ENCODE results near the genes CCDC106, ZSCAN5C, ZNF548, ZNF551 and C19orf18.

DNA sequence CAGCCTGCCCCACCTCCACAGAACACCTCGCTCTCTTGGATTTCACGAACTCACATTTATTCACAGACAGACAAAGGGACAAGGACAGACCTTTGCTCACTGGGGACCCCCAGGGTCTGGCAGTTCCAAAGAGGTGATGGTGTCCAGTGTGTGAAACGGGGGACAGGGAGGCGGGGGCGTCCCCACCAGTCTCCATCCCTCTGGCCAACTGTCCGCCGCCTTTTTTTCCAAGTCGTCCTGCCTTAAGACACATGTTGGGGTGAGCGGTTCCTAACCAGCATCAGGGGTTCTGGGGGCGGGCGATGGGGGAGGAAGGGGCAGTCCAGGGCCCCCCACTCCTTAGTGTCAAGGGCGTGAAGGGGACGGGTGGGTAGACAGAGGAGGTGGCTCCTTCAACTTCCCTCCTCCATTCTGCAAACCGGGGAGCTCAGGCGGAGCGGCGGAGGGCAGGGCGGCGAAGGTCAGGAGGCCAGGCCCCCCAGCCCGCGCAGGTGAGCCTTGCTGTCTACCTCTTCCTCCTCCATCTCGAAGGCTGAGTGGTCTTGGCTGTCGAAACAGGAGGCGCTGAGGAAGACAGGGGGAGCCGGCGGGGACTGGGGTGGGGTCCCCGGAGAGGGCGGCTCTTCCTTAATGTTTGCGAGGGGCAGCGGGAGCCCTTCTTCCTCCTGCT is 3.0 kb downstream of the ZNF579 start:
- PRO-cap, 2 experiments, result no peak in any of the 2 experiments

DNA sequence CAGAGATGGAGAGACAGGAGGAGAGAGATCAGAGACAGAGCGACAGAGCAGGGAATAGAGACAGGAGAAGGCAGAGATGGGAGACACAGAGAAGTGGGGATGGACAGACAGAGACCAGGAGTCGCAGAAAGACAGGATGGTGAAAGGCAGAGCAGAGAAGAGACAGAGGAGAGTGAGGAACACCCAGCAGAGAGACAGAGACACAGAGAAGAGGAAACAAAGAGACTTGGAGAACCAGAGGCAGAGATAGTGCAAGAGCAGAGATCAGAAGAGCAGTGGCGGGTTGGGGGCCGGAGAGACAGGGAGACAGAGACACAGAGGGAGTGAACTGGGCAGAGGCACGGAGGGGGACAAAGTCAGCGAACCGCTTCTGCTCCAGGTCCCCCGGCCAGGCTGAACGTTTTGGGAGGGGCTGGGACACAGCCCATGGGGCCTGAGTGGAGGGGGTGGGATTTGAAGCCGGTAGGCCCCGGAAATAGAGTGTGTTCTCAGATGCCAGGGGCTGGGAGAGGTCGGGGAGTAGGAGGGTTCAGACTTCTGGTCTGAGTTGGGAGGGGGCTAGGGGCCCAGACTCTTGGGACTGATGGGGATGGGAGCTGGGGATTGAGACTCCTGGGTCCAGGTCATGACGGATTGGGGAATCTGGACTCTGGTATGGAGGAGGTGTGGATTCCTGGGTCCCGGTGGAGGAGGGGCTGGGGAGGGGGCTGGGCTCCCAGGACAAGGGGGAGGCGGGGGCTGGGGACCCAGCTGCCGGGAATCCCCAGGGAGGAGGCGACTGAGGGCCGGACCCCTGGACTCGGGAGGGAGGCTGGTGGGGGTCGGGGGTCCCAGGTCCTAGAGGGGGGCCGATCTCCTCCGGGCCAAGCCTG is 597 bp downstream of the ZNF579 start:
- PRO-cap, 2 experiments, result peak in 2 of 2 experiments; most common plus-strand start position 275 of the sequence (in 1); most common minus-strand start position 352 of the sequence (in 1)

DNA sequence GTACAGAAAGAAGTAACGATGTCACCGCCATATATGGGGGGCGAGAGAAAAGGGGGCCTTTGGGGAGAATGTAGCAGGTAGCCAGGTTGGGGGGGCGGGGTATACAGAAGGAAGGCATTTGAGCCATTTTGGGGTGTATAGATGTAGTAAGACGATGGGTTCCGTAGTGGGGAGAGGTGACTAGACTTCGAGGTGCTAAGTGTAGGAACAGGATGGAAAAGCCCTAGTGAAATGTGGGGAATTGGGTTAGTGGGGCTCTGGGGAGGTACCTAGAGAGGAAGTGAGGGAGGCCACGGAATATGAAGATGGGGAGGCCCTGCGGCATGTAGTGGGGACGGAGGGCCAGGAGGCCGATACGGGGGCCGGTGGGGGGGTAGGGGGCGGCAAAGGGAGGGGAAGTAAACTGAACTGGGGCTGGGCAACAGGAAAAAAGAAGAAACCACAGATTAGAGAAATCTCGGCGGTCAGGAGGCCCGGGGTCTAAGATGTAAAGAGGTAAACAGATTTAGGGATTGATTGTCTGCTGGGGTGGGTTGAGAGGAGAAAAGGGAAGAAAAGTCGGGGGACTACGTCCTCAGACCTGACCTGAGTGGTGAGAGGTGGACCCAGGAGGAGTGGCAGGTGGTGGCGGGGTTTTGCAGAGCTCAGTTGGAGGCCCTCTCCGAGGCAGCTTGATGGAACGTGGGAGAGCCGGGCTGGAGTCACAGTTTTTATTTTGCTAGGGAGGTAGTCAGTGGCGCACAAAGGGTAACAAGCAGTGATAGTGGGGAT is 1.0 kb downstream of the ZNF580 start:
- PRO-cap, 2 experiments, result no peak in any of the 2 experiments

DNA sequence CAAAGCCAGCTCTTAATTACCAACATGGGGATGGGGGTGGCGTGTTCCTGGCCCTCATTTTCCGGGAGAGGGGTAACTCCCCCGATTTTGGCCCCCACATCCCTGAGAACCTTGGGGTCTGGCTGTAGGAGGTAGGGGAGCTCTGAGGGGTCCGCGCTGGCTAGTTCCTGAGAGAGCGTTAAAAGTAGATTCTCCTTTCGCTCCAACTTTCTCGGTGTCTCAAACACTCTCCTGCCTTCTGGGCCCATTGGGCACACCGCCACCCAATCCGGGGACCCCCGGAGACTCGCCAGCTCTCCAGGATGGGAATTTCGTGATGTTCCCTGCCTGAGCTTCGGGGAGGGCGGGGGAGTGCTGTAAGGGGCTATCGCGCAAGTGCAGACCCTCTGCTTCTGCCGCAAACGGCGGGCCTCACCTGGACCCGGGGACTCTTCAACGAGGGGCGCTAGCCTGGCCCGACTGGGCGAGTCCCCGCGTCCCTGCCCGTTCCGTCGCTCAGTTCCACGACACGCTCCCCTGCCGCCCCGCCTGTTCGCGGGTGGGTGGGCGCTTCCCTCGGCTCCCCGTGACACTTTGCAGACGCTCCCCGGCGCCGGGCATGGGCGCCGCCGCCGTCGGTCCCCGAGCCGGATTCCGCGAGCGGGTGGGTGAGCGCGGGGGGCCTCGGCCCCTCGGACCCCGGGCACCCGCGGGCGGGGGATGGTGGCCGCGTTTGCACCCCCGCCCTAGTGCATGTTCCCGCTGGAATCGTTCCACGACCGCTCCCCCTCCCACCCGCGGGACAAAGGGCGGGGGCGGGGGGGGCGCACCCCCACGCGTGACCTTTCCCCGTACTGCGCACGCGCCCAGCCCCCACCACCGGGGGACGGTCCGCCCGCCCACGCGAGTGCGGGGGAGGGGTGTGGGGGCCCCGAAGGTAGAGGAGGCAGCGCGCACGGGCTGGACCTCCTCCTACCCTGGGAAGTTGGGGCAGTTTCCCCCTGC is at the start of gene CCDC106:
Gene CCDC106, plus strand, starts transcription at position 578 of the 984 bp plus-strand sequence.
- PRO-cap, 2 experiments, result peak in 1 of 2 experiments; most common plus-strand start position 385 of the sequence (in 1); most common minus-strand start position 490 of the sequence (in 1)

GRCh38 chr19:55673922-55674921 is 804 bp upstream of the EPN1 start:
- PRO-cap, 2 experiments, result no peak in any of the 2 experiments

DNA sequence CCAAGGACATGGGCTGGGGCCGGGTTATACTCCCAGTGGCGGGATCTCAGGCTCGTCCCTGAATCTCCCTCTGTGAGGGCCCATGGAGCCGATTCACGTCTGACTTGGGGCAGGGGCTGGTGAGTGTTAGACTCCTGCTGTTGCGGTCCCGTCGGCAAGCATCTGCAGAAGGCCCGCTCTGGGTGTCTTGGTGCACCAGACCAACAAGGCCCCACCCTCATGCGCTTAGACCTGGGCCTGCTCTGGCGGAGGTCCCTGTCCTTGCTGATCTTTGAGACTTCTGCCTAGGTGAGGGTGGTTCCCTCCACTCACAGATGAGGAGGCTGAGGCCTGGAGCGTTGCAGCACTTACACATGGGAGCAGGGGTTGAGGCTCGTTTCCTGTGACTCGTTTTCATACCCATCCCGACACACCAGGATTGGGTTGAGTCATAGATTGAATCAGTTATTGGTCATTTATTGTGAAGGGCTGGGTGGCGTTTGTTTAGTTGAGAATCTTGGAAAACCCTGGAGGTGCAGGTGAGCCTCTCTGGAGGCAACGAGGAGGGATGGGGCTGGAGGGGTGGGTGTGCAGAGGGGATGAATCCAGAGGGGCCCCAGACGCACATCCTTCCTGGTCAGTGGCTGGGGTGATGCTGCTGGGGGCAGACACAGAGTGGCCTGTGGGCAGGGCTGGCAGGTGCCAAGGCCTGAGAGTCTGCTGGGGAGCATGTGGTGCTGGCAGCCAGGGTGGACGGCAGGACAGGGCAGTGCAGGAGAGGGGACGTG is 4.5 kb downstream of the EPN1 start:
- PRO-cap, 2 experiments, result no peak in any of the 2 experiments

GRCh38 chr19:55689399-55690215 is 14.6 kb downstream of the EPN1 start:
- PRO-cap, 2 experiments, result no peak in any of the 2 experiments

DNA sequence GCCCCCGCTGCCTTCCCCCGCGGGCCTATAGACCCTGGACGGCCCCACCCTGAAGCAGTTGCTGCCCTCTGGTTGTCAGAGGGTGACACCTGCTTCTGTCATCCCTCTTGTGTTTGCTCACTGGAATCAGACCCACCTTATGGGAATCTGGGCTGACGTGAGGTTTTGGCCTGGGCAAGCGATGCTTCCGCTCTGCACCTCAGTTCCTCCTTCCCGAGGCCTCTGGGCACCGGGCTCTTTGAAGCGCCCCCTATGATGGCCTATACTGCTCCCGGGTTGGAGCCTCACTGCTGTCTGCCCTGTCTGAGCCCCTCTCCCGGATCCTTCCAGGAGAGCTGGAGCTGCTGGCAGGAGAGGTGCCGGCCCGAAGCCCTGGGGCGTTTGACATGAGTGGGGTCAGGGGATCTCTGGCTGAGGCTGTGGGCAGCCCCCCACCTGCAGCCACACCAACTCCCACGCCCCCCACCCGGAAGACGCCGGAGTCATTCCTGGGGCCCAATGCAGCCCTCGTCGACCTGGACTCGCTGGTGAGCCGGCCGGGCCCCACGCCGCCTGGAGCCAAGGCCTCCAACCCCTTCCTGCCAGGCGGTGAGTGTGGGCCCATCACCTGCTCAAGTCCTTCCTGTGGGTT is 19.5 kb downstream of the EPN1 start:
- PRO-cap, 2 experiments, result no peak in any of the 2 experiments

DNA sequence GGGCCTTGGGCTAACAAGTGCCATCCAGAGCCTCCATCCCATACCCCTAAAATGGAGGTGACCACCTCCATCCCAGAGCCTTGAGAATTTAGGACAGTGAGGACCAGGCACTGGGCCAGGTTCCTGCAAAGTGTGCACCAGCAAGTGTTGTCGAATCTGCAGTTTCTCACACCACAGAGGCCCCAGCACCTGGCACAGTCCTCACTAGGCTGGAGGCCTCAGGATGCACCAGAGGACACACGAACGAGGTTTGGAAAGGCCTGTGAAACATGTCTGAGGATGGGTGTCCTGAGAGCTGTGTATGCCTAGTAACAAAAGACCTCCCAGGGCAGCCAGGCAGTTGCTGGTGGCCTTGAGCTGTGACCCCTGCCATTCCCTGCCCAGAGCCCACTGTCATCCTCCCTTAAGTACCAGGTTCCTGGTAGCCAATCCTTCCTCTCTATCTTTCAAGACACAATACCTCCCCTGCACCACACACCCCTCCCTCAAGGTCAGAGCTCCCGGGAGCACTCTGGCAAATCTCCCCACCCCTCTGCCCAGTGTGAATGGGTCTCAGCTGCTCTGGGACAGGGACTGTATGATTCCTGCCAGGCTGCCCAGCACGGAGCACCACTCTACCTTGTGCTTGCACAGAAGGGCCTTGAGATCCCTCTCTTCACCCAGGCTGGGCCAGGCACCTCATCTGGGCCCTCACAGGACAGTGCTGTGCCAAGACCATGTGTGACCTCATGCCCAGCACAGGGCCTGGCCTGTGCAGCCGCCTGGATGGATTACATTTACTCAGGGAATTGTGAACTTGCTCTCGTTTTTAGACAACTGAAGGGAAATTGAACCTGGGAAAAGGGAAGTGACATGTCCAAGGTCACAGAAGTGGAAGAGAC is 2.3 kb downstream of the ZNF787 start:
- PRO-cap, 2 experiments, result no peak in any of the 2 experiments

- PRO-cap, 2 experiments, result no peak in any of the 2 experiments
These were observed 5.6 kb upstream of the GALP start for GRCh38 chr19:56170168-56170733.

GRCh38 chr19:56201914-56202554 is at the start of gene ZSCAN5C:
Gene ZSCAN5C, plus strand, starts transcription at chr19:56202273.
- PRO-cap, 2 experiments, result no peak in any of the 2 experiments

DNA sequence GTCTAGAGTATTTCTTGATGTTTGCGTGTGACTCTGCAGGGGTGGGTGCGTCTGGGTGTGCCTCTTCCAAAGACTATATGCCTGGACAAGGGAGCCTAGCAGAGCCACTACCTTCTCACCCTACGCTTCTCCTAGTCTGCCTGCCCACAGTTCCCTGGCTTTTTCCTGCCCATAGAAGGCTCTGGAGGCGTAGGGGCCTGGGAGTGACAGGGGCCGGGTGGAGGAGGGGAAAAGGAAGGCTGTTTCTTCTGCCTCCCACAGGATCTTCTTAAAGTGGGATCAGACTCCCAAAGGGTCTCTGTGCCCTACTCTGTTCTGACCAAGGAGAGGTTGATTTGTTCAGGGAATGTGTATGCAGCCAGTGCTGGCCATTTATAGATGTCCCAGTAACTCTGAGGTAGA is 1.2 kb downstream of the ZNF71 start:
- PRO-cap, 2 experiments, result no peak in any of the 2 experiments

DNA sequence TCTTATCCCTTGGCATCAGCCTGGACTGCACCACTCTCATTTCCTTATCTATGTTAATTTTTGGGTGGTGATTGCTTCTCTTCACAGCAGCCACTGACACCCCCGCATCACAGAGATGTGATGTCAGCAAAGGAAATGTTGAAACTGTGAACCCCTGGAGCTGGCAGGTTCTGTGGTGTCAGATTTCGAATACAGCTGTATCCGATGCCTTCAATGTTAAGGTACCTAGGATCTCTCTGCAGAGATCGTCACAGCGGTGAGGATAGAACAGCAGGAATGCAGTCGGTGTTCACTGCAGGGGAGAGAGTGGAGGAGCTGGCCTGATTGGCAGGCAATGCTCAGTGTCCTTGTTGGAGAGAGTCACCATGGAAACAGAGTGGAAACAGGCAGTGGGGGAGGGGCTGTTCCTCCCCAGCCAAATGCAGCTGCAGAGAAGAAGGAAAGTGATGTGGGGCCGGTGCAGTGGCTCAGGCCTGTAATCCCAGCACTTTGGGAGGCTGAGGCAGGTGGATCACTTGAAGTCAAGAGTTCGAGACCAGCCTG is 79.5 kb upstream of the ZNF835 start:
- PRO-cap, 2 experiments, result no peak in any of the 2 experiments

DNA sequence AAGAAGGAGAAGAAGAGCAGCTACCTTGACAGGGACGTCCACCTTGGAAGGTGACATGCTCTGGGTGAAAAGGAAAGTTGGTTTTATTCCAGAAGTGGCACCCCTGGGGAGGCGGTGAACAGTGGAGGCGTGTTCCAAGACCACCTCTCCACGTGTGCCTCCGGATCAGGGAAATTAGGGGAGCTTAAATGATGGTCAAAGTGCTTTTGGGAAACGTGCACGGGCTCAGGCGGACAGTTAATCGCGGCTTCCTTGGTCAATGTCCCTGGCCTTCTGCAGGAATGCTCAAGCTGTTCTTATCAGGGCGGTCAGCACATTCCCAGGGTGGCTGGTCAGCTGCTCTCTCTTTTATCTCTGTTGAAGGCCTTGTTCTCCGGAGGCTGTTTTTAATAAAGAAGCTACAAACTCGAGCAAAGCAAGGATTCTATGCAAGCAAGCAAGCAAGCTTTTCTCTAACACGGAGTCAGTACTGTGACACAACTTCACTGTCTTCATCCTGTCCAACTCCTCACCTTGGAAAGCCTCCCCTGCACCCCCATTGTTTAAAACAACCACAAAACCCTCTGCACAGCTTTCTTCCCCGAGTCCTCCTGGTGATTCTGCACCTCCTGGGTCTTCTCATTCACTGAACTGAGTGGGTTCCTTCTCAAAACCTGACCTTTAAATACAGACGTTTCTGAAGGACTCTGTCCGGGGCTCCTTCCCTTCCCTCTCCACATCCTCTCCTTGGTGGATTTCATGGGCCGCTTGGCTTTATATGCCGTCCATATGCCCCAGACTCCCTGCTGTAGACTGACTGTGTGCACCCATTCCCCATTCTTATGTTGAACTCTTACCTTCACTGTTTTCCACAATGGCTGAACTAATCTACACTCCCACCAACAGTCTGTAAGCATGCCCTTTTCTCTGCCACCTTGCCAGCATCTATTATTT is 79.3 kb upstream of the PEG3 start:
- PRO-cap, 2 experiments, result no peak in any of the 2 experiments

DNA sequence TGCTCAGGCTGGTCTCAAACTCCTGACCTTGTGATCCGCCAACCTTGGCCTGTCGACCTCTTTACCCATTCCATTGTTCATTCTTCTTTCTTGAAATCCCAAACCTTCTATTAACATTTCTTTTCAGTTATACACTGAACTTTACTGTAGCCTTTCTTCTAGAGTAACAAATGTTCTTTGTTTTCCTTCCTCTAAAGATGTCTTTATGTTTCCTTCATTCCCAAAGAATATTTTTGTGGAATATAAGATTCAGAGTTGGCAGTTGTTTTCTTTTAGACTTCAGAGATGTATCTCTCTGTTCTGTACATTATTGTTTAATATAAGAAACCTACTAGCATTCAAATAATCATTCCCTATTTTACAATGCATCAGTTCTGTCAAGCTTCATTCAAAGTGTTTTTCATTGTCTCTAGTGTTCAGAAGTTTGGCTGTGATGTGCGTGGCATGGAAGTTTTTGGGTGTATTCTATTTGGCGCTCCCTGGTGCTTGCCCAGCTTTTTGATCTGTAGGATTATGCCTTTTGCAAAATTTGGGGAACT is 12.8 kb upstream of the AURKC start:
- PRO-cap, 2 experiments, result no peak in any of the 2 experiments

DNA sequence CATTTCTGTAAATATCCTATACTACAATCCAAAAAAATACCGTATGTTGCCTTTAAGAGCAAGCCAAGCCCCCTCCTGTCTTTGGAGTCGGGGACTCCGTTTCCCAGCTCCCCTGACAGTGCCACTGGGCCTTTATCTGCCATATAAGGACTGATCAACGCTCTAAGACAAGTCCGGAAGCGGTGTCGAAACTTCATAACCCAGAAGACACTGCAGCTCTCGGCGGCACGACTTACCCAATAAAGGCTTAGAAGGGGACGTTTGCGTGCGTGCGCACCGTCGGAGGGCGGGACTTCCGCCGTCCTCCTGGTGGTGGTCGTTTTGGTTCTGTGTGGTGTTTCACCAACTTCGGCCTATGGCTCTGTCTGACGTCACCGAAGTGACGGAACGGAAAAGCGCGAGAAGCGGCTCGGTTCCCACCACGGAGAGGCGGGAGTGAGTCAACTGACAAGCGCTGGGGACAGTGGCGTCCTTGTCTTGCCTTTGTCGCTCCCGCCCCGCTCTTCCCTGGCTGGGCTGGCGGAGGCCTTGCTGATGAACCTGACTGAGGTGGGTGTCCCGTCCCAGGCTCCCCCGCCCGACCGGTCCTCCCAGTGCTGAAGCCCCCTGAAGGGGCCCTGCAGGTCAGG is at the start of gene ZNF548:
Gene ZNF548, plus strand, starts transcription at position 289 of the 629 bp plus-strand sequence.
- PRO-cap, 2 experiments, result peak in 2 of 2 experiments; most common plus-strand start position 289 of the sequence (in 1); most common minus-strand start position 138 of the sequence (in 2)

- PRO-cap, 2 experiments, result peak in 1 of 2 experiments; most common minus-strand start chr19:57560363 (in 1)
These were observed 615 bp upstream of the ZNF550 start for GRCh38 chr19:57560214-57560742.

DNA sequence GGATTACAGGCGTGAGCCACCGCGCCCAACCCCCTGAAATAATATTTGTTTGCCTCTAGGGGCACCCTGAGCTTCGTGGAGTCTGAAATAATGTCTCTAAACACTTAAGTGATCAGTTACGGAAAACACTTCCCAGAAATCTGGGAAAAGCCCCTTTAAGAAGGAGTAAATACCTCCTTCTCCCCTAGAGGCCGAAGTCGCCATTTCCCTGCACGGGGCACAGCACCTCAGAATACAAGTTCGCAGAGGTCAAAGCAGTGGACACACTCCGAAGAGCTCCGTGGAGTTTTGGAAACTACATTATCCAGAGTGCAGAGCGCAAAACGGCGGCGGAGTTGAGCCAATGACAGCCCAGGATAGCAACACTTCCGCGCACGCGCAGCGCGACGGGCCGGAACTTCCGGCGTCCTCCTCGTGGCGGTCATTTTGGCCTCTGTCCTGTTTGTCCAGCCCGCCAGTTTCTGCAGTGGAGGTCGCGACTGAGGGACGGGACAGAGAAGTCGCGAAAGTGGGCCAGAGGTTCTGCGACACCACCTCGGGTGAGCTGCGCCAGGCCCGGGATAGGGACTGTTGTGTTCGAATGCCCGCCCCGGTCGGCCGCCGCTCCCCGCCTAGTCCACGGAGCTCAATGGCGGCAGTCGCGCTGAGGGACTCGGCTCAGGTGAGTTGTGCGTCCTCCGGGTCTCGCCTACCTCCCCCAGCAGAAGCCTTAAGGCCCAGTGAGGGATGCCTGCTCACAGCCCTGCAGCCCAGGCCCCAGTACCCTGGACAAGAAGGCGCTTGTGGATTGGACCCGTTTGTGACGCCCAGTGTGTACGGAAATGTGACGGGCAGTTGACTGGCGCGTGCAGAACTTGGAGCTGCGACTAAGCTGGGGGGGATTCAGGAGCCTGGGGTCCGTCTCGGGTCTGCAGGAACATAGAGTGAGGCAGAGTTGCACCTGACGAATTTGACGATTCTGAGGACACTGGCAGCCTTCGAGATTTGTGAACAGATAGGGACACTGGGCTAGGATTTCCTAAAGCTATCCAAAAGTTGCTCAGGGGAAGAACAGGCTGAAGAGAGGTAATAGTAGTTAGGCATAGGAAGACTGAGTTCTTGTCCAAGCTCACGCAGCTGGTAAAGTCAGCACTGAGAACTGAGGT is at the start of gene ZNF551:
Gene ZNF551, plus strand, starts transcription at position 394 of the 1,145 bp plus-strand sequence.
- PRO-cap, 2 experiments, result peak in 2 of 2 experiments; most common plus-strand start position 394 of the sequence (in 2); most common minus-strand start position 236 of the sequence (in 1)

DNA sequence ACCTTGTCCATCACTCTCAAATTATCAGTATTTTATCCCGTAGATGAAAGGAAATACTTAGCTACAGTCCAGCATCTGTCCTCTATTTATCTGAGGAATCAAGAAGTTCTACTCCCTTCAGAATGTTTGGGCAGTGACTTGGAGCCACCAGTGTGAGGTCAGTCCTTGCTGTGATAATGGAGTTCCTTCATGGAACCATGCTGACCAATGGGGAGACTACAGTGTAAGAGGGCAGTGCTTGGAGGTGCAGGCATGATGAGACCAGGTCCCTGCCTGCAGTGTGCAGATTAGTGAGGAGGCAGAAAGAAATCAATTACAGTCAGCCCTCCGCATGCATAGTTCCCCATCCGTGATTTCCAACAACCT is at the start of gene C19orf18:
Gene C19orf18, minus strand, starts transcription at position 113 of the 366 bp plus-strand sequence.
- PRO-cap, 2 experiments, result no peak in any of the 2 experiments

GRCh38 chr19:57998987-57999638 is 3.5 kb downstream of the ZNF606 start:
- PRO-cap, 2 experiments, result no peak in any of the 2 experiments